Rectum (tissue), 1 donor: ENCODE measurements around the genes CDK8 and RPL21.

- PRO-cap = no peak
Observed at GRCh38 chr13:24580516-24580880, 67.9 kb upstream of the PARP4 start.

DNA sequence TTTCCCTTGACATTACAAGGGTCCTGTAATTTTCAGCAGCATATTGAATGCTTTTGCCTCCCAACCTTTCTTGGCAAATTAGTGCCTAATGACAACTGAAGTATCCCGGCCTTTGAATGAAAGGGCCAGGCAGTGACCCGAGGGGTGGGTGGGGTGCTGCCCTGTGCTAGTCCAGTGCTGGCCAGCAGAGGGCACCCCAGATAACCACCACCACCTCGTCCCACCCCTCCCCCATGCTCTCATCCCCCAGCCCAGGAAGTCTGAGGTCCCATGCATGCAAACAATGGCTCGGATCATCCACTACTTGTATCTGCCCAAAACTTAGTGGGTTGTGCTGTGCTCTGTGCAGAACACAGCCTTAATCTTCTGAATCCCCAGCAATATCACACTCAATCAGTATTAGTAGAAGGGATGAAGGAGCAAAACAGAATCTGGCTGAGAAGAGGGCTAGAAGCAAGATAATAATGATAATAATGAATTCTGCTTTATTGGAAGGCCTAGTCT is 3.7 kb downstream of the ATP12A start:
- PRO-cap = no peak

DNA sequence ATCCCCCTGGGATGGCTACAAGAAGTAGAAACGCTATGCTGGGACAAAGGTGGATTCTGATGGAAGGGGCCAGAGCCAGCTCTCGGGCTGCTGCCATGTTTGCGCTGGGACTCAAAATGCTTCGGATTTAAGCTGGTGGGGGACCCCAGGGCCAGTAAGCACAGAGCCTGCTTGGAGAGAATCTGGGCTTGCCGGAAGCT is 5.4 kb downstream of the ATP12A start:
- PRO-cap = unidirectional peak, minus-strand start at position 104 of the sequence

- PRO-cap = no peak
Observed at GRCh38 chr13:25170314-25171102, 1.6 kb downstream of the AMER2 start.

DNA sequence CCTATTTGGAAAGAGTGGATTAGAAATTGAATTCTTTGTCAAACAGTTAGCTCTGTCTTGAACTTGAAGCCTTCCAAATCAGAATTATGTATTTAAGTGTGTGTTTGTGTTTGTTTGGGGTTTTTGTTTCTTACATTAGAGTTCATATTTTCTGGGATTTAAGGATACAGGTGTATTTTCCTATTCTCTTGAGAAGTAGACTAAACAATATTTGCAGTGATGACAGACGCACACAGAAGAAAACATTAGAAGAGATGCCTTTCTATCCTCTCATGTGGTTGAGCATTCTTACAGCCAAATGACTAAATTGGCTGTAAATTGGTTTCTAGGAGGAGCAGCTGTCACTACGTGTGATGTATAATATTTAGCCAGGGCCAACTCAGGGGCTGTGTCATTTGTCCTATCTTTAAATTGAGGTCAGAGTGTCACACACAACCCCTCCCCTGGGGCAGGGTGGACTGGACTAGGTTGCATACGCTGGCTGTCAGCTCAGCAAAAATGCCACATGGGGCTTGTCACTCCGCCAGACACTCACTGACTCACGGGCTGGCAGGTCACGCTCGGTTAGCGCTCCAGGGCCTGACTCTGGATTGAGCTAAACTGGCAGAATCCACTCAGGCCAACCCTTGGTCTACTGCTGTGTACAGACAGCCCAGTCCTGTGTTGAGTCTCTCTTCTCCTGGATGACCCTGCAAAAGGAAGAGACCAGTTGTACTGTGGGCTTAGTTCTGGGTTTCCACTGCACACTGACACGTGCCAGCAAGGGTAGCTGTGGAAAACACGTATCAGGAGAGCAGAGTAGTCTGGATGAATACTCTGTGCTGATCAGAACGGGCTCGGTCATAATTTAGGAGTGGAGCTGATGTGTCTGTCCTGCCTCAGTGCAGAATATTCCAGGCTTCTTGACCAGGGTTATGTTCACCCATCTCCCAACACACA is 29.3 kb downstream of the SHISA2 start:
- PRO-cap = no peak

DNA sequence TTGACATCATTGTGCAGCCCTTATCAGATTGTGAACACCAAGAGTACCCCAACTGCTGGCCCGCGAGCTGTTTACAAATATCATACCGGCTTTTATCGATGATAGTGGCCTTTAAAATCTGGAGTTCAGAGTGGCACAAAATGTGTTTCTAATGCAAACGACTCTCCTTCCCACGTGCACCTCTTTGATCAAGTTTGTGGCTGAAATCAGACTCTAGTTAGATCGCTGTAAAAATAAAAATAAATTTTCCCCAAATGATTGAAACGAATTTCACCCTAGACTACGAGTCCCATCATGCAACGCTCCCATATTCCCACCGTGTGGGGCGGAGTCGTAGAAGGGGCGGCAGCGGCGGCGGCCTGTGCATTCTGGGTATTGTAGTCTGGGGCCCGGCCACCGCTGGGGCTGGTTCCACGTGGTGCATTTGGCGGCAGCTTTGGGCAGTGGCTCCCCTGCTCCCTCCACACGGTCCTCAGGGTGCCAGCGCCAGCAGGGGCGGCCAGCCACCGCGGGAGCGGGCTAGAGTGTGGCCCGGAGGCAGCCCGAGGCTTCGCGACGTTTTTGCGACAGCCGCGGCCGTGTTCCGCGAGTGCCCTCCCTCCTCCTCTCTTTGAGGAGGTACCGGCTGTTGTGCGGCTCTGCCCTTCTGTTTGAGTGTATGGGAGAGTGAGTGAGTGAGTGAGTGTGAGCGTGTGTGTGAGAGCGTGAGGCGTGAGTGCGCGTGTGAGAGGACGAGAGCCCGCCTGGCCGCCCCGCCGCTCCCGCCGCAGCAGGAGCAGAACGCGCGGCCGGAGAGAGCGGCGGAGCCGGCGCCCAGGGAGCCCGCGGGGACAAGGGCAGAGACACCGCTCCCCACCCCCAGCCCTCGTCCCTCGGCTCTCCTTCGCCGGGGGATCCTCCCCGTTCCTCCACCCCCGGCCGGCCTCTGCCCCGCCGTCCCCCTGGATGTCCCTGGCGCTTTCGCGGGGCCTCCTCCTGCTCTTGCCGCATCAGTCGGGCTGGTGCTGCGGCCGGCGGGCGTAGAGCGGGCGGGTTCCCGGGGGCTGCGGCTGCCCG is at the start of gene CDK8:
Gene CDK8 (plus strand): TSS at position 613 of the 1,056 bp plus-strand sequence.
- PRO-cap = unidirectional peak, plus-strand start at position 464 of the sequence; bidirectional peak, plus-strand start at position 613 of the sequence, minus-strand start at position 832 of the sequence

- PRO-cap = no peak
Observed at GRCh38 chr13:26255057-26255243, 1.0 kb downstream of the CDK8 start.

DNA sequence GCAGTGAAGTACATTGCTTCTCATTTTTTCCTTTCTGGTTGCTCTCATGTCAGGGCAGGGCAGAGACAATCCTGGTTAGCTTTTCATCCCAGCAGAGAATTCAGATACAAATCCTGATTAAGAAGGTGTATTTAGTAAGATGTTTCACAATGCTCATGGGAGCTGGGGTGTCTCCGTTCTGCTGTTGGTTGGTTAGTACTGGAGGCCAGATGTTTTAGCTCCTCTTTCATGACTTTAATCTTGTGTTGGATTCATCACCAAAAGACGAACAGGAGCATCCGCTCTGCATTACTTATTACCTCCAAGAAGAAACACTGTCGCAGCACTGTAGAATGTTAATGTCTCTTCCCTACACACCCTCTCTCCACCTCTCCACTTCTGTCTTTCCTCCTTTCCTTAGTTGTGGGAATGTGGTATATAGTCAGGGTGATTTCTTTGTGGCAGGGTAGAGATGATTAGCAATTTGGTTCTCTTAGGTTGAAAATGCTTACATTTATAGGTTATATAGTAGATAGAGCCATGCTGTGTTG is 43.1 kb downstream of the WASF3 start:
- PRO-cap = no peak

- PRO-cap = unidirectional peak, minus-strand start at chr13:26786006
Observed at GRCh38 chr13:26785720-26786459, 25.3 kb upstream of the GPR12 start.

DNA sequence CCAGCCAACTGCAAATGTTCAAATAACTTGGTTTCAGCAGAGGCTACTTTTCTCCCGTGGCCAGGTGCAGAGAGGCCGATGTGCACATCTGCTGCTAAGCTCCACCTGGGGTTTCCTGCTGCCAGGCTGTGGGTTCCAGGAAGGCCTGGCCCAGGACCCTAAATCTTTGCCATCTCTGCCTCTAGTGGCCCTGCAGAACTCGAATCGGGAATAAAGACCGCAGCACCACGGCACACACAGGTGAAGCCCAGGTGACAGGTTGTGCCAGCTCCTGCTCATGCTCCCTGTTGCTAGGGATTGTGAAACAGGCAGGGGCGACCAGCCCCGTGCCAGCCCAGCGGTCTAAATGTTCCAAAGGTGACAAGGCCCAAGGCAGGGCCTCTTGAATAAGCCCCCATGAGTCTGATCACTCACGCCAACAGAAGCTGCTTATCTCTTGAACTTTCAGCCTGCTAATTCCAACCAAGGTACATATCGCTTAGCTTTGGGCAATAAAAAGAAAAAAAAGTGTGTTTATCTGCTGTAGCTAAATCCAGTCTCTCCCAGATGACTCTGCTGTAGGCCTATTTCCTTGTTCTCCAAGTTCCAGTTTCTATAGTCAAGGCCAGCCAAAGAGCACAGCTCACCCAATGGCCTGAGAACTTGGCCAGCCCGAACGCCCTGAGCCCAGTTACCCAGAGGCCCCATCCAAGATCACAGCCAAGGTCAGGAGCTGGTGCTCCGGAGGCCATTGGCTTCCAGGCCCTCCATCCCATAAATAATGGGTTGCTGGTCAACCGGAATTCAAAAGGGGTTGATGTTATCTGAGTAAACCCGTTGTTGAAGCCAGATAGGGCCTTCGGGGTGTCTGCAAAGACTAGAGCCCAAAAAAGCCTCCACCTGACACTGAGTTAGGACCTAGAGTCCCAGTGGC is 191.1 kb upstream of the GPR12 start:
- PRO-cap = bidirectional peak, plus-strand start at position 597 of the sequence, minus-strand start at position 344 of the sequence

DNA sequence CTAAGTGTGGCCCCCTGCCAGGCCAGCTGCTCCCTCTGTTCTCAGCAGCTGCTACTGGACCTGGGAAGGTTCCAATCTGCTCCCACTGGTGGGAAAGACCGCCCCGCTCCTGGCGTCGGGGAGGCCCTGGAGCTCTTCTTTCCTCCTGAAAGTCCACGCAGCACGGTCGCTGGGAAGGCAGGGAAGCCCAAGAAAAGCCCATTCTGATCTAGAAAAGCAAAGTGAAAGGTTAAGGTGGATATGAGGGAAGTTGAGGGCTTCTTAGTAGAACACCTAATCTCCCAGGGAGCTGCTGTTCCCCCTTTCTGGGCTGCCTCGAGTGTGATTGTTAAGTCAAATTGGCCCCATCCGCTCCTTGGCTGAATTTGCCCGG is 205.5 kb downstream of the USP12 start:
- PRO-cap = unidirectional peak, plus-strand start at position 138 of the sequence

GRCh38 chr13:26980505-26980972 is 191.1 kb downstream of the USP12 start:
- PRO-cap = bidirectional peak, plus-strand start at chr13:26980721, minus-strand start at chr13:26980377

DNA sequence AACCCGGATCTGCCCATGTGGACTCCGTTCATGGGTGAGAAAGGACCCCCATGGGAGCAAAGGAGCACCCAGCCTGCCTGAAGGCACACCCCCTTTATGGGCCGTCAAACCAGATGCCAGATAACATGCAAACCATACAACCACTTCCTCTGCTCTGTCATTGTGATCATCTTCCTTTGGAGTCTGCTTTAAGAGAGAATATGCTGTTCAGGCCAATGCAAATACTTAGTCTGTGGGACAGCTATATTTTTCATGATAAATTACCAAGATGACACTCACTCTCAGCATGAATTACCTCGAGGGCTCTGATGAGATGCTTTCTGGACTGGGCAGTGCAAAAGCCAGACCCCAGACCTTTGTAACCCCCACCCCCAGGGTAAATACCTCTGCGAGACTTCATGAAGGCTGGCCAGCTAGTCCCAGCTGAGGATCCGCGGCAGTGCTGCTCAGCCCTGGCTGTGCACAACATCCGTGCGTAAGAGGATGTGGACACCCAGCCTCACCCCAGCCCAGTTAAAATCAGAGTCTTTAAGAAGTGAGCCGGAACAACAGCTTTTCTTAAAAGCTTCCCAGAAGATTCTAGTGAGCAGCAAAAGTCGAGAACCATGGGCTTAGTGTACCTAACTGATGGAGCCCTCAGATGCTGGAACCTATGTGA is 126.5 kb downstream of the USP12 start:
- PRO-cap = no peak

GRCh38 chr13:27131195-27131487 is 40.5 kb downstream of the USP12 start:
- PRO-cap = no peak

DNA sequence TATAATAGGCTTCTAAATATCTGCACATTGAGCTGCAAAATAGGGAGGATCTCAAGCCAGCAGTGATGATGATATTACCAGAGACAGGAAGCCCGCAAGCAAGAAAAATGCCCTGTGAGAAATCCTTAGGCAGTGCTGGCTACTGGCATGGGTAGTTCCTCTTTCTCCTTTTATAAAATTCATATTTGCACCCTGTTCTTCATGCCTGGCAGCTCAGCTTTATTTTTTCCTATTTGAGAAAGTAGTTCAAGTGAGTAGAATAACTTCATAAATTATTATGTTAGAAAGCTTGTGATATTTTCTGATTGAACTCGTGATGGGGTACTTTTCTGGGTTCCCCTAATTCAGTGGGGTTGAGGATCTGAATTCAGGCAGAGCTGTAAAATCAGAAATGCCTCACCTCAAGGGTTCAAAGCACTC is 981 bp upstream of the USP12 start:
- PRO-cap = no peak

DNA sequence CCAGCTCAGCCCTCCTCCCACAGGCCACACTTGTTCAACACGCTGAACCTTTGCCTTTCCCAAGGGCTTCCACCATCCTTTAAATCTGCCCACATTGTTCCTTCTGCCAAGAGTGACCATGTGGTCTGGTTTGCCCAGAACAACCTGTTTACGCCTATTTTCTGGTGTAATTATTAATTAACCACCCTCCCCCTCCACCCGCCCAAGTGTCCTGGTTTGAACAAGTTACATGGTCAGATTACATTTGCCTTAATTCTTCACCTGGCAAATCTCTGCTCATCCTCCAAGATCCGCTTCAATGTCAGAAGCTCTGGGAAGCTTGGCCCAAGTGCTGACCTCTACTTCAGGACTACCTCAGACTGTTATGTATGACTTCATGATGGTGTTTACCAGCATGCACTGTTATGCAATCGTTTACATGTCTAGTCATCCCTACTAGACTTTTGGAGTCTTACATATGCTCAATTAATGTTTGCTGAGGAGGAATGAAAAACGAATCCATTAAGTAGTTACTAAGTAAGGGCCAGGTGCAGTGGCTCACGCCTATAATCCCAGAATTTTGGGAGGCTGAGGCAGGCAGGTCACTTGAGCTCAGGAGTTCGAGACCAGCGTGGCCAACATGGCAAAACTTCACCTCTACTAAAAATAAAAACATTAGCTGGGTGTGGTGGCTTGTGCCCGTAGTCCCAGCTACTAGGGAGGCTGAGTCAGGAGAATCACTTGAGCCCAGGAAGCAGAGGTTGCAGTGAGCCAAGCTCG is 12.2 kb upstream of the USP12 start:
- PRO-cap = no peak

DNA sequence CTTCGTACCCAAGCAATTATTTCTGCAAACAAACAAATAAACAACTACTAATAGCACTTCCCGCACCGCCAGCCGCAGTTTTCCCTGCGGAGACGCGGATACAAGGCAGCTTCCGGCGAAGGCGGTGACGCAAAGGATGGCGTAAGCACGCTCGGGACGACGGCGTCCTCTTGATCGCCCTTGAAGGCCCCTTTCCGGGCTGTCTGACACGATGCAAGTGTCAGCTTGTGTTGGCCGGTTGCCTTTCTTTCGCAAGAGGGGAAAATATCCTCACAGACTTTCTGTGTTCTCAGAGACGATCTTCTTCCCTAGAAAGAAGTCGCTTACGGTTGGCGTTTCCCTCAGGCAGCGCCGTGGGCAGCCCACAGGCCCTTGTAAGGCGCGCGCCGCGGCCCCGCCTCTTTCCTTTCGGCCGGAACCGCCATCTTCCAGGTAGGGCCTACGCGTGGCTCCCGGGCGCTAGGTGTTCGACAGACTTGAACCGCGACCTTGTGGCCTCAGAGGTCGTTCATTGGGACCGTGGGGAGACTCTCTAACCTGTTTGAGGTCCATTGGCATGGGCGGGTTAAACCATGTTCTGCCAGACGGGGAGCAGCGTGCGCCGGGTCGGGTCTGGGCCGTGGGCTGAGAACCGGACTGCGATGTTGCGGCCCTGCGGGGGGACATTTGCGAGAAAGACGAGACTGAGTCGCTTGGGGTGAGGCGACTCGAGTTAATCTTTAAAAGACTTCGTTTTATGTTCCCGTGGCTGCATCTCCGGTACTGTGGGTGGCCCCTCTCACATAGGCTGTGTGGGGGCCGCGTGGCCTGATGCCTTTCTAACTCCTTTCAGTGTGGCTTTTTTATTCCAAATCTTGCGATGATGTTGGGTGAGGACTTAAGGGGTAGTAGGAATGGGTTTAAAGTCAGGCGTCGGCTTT is at the start of gene RPL21:
Gene RPL21 (plus strand): TSS at position 405 of the 920 bp plus-strand sequence.
- PRO-cap = bidirectional peak, plus-strand start at position 405 of the sequence, minus-strand start at position 84 of the sequence

GRCh38 chr13:27455648-27455898 is 5.2 kb upstream of the MTIF3 start:
- PRO-cap = no peak

DNA sequence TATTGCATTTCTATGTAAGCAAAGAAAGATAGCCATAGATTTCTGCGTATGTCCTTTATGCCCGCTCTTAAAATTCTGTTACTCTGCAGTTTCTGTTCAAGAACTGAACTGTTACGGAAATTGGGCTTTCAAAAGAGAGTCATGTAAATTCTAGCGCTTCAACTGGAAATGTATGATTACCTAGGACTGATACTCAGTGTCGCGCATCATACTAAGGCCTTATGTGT is 5.9 kb upstream of the MTIF3 start:
- PRO-cap = no peak

DNA sequence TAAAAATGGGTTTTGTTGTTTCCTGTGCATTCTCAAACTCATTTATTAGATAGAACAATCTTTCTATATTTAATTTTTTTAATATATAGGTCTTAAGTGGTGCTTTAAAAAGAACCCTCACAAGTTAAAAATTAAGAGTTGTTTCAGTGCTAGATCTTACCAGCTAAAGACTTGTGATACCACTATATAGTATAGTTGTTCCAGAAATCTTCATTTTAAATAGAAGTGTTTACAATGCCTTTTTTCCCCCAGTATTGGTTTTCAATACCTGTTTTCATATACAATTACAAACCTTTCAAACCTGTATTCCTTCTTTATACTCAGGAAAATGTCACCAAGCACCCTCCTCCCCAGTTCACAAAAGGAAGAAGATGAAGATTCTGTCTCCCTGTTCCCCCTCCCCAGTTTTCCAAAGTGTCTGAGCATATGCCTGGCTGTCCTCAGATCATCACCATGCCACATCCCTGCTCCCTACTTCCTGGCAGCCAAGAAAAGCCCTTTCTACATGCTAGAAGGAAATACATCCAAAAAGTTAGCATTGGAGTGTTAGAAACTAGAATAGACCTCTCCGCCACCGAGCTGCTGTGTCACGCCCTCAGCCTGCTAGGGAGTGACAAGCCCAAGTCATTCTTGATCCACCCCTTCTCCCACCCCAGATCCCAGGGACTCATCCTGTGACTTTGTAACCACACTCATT is 45.0 kb downstream of the POLR1D start:
- PRO-cap = no peak